BJ (cell line): ENCODE data around the gene TRIM29.

DNA sequence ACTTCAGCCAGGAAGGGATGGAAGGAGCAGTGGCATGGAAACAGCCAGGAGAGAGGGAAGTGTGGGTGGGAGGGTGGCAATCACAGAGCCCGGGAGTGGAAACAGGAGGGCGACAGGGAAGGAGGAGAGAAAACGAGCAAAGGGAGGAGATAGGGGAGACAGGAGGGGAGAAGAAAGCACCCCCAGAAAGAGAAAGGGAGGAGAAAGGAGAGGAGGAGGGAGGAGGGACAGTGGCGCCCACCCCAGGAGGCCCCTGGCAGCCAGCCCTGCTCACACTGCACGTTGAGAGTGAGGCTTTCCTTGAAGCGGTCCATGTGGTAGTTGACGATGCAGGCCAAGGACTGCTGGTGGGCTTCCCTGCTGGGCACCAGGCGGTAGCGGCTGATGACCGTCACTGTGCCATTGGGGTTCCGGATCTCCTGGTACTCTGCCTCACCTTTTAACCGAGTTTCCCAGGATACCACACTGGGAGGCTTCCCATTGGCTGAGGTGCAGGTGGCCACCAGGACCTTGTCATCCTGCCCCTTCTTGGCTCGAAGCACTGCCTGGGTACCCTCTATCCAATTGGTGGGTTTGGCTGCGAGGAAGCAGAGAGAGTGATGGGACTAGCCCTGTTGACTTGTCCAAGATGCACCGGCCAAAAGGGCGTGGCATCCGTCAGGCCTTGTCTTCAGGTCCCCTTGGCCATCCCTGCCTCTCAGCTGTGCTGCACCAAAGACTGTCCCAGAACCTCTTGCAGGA lies 51.5 kb downstream of the NECTIN1 start:
- CAGE, long polyA plus RNA, result no peak
- RRBS, result no CpG with 5 or more reads among the region's 17 CpGs

GRCh38 chr11:119740126-119740411 lies 11.1 kb upstream of the NECTIN1 start:
- CAGE, long polyA plus RNA, result no peak
- RRBS, result no CpG with 5 or more reads among the region's 2 CpGs

- CAGE, long polyA plus RNA, result no peak
- RRBS, result no CpG with 5 or more reads among the region's 19 CpGs
Observed at GRCh38 chr11:120057557-120058614, 80.0 kb downstream of the TRIM29 start.

DNA sequence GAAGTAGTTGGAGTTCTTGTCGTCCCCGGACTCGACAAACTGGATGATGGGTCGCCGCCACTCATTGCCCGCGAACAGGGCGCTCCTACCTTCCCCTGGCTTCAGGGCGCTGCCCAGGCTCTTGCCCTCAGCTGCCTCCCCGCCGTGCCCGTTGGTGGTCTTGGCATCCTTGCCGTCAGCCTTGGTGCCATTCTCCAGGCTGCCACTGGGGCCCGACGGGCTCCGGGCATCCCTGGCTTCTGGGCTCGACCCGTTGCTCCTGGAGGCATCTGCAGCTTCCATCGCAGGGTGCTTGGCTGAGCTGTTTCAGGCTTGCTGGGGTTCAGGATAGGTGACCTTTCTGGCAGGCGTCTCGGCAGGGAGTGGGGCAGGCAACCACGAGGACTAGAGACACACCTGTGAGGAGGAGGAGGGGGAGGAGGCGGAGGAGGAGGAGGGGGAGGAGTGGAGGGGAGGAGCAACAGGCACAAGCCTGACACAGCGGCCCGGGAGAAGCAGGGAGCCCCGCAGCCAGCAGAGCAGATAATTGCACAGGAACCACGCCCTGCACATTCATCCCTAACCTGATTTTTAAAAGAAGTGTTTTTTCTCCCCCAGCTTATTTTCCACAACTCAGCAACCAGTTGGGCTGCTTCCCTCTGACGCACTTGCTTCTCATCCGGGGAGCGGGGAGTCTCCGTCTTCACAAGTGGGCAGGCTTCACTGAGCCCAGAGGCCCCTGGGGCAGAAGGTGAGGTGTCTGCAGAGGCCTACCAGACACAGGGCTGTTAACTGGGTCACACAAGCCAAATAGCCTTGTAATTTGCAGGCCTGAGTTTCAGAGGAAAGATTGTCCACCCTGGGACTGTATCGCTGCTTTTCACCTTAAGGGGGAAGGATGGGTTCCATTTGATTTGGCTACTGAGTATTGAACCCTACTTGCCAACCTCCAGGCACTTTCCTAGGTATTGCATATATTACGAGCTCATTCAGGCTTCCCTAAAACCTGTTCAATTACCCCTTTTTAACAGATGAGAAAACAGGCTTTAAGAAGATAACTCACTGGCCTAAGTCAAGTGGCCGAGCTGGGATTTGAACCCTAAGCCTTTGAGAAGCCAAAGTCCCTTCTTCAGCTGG lies at the start of gene TRIM29:
Gene TRIM29, minus strand, starts transcription at position 364 of the 1,116 bp plus-strand sequence.
- CAGE, long polyA plus RNA, result no peak
- RRBS, result no CpG with 5 or more reads among the region's 34 CpGs

GRCh38 chr11:120169489-120169867 lies 31.6 kb upstream of the TRIM29 start:
- CAGE, long polyA plus RNA, result no peak
- RRBS, result 3% methylated on average over 1 of the region's 15 CpGs

GRCh38 chr11:120208808-120209294 lies 2.0 kb upstream of the OAF start:
- CAGE, long polyA plus RNA, result no peak
- RRBS, result no CpG with 5 or more reads among the region's 7 CpGs

GRCh38 chr11:120220398-120221116 lies 9.7 kb downstream of the OAF start:
- CAGE, long polyA plus RNA, result no peak
- RRBS, result 81% methylated on average over 3 of the region's 9 CpGs

DNA sequence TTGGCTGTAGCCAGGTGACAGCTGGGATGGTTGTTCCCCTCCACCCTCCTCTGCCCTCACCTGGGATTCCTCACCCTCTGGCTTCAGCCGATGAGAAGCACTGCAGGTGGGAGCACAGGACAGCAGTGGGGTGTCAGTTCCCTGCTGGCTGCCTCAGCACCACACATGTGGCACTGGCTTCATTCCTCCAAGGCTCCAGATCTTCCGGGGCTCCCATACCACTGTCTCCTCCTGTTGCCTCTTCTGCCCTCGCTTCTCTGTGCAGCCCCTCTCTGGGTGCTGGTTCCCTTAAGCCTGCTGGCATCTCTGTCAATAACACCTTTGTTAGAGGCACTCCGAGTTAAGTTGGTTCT lies 6.3 kb upstream of the POU2F3 start:
- CAGE, long polyA plus RNA, result no peak
- RRBS, result no CpG with 5 or more reads among the region's 4 CpGs

GRCh38 chr11:120279503-120279986 lies 39.6 kb downstream of the POU2F3 start:
- CAGE, long polyA plus RNA, result no peak
- RRBS, result no CpG with 5 or more reads among the region's 8 CpGs

DNA sequence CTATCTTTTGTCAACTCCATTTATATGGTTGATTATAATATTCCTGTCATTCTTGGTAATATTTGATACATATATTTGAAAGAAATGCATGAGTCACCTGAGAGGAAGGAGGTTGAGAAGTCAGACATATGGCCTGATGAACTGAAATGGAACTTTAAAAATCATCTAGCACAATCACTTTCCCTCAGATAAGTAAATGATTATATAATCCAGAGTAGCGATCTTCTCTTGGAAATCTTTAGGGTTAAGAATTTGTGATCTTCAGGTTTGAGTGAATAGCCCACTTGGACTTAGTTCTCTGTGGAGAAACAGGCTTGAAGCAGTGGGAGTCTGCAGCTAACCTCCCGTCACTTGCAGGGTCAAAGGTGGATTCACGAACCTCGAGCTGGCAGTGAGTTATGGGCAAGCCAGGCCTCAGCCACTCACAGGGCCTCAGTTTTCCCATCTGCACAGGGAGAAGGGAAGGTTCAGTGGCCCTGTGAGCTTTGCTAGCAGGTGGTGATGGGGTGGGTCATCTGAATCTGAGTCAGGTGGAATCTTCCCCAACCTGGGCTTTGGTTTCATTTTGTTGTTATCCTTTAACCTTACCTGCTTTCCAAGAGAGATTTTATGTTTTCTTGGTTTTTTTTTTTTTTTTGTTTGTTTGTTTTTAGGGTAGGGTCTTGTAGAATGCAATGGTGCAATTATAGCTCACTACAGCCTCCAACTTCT lies 86.7 kb upstream of the GRIK4 start:
- CAGE, long polyA plus RNA, result no peak
- RRBS, result no CpG with 5 or more reads among the region's 4 CpGs

GRCh38 chr11:120446578-120447167 lies 64.9 kb upstream of the GRIK4 start:
- CAGE, long polyA plus RNA, result no peak
- RRBS, result no CpG with 5 or more reads among the region's 6 CpGs

DNA sequence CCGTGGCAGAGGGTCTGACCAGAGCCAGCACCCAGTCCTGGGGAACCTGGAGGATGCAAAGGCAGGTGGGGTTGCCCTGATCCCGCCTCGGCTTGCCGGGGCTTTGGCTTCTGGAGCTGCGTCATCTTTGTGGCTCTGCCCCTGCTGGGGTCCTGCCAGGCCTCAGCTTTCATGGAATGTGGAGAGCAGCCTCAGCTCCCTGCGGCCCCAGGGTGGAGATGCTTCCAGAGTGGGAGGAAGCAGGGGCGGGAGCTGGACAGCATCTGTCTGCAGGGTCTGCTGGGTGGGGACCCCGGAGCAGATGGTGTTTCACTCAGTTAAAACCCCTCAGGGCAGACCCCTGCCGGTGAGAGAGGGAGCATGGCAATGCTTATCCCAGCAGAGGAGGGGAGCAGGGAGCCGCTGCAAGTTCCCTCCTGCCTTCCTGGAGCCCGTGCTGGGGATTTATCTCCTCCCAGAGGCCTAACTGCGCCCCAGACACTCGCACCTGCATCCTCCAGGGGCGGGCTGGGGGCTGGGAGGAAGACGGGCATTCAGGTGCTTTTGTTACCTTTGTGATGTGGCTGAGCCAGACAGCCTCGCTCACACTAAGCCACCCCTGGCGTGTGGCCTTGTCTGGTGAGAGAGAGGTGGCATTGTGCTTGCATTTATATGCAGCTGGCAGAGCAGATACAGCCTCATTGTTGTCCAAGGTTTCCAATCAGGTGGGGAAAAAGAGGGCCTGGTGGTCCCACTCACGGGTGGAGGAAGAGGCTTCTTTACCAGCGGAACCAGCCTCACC lies 15.7 kb downstream of the GRIK4 start:
- CAGE, long polyA plus RNA, result no peak
- RRBS, result no CpG with 5 or more reads among the region's 19 CpGs

- CAGE, long polyA plus RNA, result no peak
- RRBS, result no CpG with 5 or more reads among the region's 9 CpGs
Observed at GRCh38 chr11:120952804-120953026, 71.2 kb upstream of the TBCEL start.

GRCh38 chr11:121024370-121025512 lies 839 bp downstream of the TBCEL start:
- CAGE, long polyA plus RNA, result no peak
- RRBS, result no CpG with 5 or more reads among the region's 18 CpGs

- CAGE, long polyA plus RNA, result no peak
- RRBS, result no CpG with 5 or more reads among the region's 2 CpGs
Observed at GRCh38 chr11:121293763-121294278, 1.2 kb downstream of the SC5D start.

GRCh38 chr11:121358968-121359171 lies 66.3 kb downstream of the SC5D start:
- CAGE, long polyA plus RNA, result no peak
- RRBS, result no CpG with 5 or more reads among the region's 1 CpG

DNA sequence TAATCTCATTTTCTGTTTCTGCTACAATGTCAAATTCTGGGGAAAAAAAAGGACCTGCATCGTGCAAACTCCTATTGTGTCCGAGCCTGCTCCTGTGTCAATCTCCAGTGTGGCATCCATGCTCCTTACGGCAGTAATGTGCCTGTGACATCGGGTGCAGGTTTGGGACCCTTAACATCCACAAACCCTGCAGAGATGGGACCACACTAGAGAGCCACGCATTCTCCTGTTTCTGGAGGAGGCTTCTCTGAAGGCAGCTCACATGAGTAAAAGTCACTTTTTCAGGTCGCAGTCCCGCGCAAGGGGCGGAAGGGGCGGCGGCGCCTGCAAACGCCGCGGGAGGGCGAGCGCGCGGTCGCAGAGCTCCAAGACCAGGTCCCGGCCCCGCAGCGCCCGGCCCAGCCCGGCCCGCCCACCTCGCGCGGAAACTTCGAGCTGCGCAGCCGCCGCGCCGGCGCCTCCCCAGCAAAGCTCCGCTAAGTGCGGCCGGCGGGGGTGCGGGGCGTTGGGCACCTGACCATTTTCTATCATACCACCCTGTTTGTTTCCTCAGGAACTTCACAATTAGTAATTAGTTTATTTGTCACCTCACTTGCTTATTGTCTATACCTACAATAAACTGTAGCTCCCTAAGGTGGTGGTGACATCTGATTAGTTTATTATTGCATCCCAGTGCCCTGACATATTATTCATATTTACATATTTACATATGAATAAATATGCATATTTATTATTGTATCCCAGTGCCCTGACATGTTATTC lies 25.0 kb upstream of the SORL1 start:
- CAGE, long polyA plus RNA, result no peak
- RRBS, result 3% methylated on average over 11 of the region's 42 CpGs

GRCh38 chr11:121446781-121447123 lies 5.4 kb upstream of the SORL1 start:
- CAGE, long polyA plus RNA, result no peak
- RRBS, result no CpG with 5 or more reads among the region's 4 CpGs

GRCh38 chr11:121451257-121451835 lies 768 bp upstream of the SORL1 start:
- CAGE, long polyA plus RNA, result no peak
- RRBS, result no CpG with 5 or more reads among the region's 12 CpGs

DNA sequence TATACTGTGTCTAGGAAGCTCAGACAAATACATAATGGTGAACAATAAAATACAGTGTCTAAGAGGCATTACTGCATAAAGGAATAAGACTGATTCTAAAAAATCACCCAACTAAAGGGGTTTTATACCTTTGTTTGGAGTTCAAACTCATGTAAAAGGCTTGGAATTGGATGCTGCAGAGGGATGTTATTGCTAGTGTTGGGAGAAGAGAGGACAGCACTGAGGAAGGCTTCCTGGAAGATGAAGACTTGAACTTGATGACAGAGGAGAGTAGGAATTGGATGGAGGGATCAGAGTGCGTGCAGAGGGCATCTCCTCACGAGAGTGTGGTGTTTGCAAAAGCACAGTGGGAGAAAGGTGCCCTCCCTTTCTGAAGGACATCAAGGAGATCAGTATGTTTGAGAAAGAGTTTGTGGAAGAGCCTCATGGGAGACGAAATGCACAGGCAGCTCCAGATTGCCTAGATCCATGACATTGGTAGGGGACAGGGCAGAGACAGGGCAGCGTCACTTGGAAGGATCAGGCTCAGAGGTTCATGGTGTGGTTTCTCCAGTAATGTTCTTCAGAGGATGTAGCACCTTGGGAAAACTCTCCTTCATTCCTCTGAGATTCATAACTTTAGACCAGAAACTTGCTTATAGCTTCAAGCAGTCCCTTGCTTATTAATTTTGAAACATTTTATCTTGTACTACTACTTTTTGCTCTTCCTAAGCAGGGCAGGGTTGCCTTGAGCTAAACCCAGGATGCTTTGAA lies 44.0 kb downstream of the SORL1 start:
- CAGE, long polyA plus RNA, result no peak
- RRBS, result no CpG with 5 or more reads among the region's 4 CpGs